Cytotoxic T cell (primary cell): ENCODE measurements around a stretch of chr20.

GRCh38 chr20:3925437-3926151, 36.4 kb downstream of the PANK2 start:
- PRO-cap, 2 experiments, result no peak in any of the 2 experiments

DNA sequence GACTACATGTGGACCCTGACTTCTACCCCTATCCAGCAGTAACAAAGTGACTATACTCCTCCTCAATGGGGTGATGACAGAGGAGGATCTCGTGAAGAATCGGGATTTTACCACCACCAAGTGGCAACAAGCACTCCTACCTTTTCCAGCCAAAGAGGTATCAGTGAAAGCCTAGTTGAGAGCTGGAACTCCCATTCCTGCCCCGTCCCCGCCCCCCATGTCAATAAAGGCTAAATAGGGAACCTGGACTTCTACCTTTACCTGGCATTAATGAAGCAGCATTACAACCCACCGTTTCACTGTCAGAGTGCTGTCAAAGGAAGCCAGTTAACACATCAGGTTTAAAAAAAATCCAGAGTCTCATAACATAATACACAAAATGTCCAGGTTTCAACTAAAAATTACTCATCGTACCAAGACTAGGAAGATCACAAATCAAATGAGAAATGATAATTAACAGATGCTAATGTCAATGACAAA, 45.3 kb downstream of the RNF24 start:
- PRO-cap, 2 experiments, result no peak in any of the 2 experiments

- PRO-cap, 2 experiments, result no peak in any of the 2 experiments
These were observed 10.7 kb upstream of the RNF24 start for GRCh38 chr20:4025982-4026449.

DNA sequence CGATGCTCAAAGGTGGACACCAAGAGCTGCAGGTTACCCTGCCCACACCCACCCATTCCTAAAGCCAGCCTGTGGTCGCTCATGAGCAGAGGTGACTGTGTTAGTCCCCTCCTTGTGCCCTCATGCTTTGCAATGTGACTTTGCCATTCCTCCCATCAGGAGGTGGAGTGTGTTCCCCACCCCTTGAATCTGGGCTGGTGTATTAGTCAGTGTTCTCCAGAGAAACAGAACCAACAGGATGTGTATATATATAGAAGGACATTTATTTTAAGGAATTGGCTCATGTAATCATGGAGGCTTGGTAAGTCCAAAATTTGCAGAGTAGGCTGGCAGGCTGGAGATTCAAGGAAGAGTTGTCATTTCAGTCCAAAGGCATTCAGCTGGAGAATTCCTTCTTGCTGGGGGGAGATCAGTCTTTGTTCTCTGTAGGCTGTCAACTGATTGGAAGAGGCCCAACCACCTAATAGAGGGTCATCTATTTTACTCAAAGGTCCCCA, 54.5 kb upstream of the RNF24 start:
- PRO-cap, 2 experiments, result no peak in any of the 2 experiments

DNA sequence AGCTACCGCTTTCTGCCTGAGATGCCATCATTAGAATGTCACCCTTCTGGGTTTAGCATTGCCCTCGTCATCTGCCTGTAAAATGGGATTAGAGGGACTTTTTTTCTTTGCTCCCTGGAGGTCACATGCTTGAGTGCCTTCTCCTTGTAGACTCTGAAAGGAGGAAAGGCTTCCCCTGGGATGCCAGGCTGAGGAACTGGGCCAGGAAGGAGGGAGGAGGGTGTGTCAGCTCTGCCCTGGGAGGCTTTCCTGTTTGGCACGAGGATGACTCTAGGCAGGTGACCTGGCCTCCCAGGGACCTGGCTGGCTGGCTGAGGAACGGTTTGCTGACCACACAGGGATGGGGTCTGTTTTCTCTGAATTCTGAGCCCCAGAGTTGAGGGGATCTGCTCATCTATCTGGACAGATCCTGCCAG, 4.6 kb downstream of the SMOX start:
- PRO-cap, 2 experiments, result no peak in any of the 2 experiments

DNA sequence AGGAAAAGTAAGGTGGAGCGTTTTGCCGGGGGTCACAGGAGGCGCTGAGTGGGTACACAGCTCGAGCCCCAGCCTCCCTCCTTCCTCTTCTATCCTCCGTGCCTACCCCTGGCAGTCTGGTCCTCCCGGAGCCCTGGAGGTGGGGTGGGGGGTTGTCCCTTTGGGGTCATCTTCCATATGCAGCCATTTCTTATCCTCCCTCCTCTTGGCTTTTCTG, 34.5 kb downstream of the SMOX start:
- PRO-cap, 2 experiments, result no peak in any of the 2 experiments

DNA sequence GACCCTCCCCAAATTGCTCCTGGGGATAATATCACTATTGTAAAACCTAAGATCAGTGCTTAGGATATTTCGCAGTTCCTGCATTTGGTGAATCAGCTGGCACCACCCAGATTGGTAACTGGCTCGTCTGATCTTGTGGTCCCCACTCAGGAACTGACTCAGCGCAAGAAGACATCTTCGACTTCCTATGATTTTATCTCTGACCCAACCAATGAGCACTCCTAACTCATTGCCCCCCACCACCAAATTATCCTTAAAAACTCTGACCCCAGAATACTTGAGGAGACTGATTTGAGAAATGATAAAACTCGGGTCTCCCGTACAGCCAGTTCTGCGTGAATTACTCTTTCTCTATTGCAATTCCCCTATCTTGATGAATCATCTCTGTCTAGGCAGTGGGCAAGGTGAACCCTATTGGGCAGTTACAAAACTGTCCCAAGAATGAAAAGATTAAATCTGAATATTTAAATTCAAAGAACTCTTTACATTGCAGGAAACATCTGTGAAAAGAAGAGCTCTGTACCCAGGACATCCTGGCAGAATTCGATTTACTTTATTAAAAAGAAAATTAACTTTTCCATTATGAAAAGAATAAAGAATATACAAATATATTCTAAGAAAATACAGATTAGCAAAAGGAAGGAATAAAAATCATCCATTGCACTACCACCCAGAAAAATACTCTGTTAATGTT, 20.1 kb upstream of the PRNP start:
- PRO-cap, 2 experiments, result peak in 2 of 2 experiments; most common plus-strand start position 283 of the sequence (in 1); most common minus-strand start position 120 of the sequence (in 1)

DNA sequence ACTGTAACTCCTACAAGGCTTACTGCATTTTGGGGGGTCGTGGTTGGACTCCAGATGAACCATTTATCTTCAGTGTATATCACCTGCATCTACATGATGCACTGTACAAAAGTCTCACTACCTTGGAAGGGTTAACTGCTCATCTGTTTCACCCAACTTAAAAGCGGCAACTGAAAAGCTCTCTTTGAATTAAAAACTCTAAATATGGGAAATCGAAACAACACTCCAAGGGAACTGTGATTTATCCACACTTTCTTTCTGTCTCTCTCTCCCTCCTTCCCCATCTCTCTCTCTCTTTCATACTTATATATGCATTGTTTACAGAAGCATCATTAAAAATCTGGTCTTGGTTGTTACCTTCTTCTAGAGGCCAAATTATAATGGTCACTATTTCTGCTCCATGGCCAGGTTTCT, 44.7 kb downstream of the RASSF2 start:
- PRO-cap, 2 experiments, result no peak in any of the 2 experiments

DNA sequence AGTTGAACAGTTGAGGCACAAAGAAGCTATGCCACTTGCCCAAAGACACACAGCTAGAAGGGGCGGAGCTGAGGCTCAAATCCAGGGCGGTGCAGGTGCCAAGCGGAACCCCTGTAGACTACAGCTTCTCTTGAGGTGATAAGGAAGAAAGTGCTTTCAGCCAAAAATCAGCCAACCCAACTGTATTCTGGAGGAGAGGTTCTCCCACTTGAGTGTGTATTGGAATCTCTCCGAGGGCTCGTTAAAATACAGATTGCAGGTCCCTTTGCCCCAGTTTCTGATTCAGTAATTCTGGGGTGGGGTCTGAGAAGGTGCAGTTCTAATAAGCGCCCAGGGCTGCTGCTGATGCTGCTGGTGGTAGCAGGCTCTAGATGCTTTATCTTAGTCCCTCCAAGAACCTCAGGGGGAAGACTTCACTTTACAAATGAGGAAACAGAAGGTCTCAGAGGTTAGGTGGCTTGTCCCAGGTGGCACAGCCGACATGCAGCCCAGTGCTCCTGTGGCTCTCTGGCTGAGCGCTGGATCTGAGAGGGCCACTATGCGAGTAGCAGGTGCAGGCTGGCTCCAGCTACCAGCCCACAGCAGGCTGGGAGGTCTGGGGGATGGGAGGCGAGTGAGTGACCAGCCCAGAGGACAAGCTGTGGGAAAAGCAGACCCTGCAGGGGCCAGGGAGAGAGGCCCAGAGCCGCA, 10.9 kb downstream of the RASSF2 start:
- PRO-cap, 2 experiments, result peak in 1 of 2 experiments; most common plus-strand start position 78 of the sequence (in 1)

DNA sequence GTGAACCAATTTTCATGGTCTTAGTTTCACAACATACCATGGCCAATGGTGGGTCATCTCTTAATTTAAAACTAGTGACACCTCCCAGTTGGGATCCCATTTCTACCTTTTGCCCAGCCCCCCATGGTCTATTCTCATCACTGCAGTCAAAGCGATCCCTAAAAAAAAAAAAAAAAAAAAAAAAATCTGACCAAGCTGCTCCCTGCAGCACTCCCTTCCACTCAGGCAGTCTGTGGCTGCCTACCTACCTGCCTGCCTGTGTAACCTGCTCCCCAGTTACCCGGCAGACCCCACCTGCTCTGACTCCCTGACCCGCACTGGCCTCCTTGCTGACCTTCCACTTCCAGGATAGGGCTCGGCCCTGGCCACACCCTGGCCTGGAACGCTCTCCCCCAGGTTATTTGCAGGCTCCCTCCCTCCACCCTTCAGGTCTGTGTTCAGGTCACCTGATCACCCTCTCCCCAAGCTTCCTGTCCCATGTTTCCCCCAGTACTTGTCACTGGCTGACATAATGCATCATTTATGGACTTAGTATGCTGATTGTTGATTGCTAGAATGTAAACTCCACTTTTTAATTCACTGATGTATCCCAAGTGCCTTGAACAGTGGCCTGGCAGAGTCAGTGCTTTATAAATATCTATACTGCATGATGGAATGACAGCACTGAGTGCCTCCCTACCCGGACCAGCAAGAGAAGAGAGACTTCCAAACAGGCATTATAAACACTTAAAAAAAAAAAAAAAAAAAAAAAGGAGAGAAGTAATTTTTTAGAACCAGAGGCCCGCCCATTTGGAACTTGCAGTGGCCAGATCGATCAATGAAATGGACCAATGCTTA, 43.7 kb upstream of the RASSF2 start:
- PRO-cap, 2 experiments, result peak in 1 of 2 experiments; most common minus-strand start position 302 of the sequence (in 1)

- PRO-cap, 2 experiments, result no peak in any of the 2 experiments
These were observed 74.9 kb upstream of the RASSF2 start for GRCh38 chr20:4898196-4898832.

DNA sequence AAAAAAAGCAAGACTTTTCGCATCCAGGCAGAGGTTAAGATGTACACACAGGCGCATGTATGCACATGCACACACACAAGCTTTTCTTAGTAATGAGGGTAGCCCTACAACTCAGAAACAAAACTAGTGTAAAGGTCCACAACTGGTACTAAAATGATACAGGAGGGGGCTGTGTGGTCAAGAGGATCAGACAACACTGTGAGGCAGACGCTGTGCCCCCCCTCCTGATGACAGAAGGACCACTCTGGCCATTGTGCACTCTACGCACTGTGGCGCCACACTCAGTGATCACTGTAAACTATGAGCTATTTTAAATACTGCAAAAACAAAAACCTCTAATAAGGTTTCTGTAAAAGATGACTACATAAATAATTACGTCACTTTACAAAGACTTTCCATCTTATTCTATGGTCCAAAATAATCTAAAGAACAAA, 81.7 kb upstream of the RASSF2 start:
- PRO-cap, 2 experiments, result no peak in any of the 2 experiments

DNA sequence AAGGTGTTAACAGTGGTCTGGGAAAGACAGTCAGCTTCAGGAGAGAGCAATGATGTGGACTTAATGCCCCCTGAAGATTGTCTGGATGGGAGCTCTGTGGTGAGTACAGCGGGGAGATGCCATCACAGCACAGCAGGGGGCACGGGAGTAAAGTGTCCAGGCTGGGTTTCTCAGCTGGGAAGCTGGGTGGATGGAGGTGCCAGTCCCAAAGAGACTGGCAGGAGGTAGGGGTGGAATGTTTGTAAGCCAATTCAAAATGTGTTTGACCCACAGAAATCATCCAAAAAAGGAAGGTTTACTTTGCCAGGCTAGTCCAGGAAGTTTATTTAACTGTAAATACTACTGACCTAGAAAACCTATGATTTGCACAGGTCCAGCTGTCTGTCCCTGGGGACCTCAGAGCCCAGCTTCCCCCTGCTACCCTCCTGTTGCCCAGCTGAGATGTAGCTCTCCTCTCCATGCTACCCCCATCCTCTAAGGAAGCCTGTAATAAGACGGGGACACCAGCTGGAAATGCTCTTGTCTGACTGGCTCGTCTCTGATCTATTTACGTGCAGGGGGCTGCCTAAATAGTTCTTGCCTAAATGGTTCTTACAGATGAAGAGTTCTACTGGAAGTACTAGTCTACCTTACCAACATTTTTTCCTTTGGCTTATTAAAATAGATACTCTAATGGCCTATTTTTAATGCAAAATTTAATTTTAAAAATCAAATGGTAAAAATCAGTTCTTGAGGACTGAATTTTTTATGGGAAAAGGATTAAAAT, 83.8 kb downstream of the SLC23A2 start:
- PRO-cap, 2 experiments, result no peak in any of the 2 experiments

DNA sequence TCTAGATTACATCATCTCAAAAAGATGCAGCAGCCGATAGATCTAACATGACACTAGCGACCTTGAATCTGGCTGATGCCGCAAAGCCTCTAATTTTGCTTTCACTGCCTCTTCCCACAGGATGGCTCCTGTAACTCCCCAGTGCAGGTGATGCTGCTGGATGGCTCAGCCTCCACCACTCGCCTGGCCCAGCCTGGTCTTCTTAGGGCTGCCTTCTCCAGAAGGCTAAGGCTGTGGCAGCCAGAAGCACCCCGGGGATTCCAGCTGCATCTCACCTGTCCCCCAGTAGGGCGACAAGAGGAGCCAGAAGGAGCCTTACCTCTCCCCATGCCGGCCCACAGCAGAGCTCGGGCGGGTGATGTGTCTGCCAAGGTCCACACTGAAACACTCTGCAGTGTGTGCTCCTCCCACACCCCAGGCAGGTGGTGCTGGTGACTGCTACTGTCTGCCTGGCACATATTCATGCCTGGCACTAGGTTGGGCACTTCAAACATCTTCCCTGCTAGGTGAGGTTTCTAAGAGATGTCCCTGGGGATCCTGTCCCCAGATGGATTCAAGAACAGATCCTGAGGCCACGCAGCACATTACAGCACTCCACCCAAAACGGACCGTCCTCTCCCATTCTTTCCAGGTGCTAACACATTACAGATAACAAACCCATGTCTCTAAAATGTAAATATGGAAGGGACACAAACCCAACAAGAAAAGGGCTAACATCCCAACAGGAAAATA, 82.0 kb downstream of the SLC23A2 start:
- PRO-cap, 2 experiments, result no peak in any of the 2 experiments

DNA sequence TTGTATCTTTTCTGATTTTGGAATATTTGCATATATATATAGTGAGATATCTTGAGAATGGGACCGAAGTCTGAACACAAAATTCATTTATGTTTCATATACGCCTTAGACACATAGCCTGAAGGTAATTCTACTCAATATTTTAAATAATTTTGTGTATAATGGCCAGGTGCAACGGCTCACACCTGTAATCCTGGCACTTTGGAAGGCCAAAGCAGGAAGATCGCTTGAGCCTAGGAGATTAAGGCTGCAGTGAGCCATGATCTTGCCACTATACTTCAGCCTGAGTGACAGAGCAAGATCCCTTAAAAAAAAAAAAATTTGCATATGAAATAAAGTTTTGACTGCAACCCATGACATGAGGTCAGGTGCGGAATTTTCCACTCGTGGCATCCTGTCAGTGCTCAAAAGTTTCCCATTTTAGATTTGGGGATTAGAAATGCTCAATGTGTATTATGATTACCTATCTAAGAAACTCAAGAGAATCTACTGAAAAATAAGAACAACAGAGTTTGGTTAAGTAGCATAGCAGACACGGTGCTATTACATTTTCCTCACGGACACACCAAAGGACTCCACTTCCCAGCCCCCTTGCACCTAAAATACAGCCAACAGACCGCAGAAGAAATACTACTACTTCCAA, 11.8 kb downstream of the SLC23A2 start:
- PRO-cap, 2 experiments, result no peak in any of the 2 experiments

- PRO-cap, 2 experiments, result peak in 1 of 2 experiments; most common plus-strand start chr20:5128439 (in 1); most common minus-strand start chr20:5128379 (in 1)
These were observed 1.5 kb downstream of the CDS2 start for GRCh38 chr20:5128192-5128837.

- PRO-cap, 2 experiments, result no peak in any of the 2 experiments
These were observed 51.5 kb downstream of the PROKR2 start for GRCh38 chr20:5265388-5265587.

DNA sequence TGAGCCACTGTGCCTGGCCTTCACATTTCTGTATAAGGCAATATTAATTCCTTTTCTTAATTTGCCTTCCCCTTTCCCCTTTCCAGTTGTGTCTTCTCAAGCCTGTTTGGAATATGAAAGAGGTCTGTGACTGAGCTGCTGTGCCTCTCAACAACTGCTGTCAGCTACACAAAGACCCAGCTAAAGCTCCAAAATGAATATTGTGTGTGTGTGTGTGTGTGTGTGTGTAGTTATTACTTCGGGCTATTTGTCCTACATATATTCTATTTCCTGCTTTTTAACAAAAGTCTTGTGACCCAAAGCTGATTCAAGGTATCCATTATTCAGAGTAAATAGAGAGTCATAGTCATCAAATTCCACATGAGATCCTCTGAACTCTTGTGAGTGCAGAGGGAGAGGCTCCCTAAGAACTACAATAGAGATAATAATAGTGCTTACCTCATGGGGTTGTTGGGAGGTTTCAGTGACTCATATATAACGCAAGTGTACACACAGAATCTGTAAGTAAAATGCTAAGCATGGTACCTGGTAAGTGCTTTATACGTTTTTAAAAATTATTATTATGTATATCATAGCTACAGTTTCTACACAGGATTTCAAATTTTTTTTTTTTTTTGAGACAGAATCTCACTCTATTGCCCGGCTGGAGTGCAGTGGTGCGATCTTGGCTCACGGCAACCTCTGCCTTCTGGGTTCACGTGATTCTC, 43.7 kb upstream of the GPCPD1 start:
- PRO-cap, 2 experiments, result no peak in any of the 2 experiments

DNA sequence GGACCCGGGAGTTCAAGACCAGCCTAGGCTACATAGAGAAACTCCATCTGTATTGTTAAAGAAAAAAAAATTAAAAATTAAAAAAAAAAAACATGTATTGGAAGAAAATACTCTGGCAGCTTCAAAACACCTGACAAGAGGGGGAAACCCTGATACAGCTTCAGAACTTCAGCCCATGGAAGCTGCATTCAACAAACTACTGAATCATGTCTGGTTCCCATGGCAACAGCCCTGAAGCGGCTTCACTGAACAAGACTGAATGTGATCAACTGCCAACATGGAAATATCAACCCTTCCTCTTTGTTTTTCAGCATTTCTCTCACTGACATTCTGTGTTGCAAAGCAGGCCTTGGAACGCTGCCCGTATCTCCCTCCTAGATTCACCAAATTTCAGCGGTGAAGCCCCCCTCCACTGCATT, 48.1 kb upstream of the GPCPD1 start:
- PRO-cap, 2 experiments, result no peak in any of the 2 experiments

DNA sequence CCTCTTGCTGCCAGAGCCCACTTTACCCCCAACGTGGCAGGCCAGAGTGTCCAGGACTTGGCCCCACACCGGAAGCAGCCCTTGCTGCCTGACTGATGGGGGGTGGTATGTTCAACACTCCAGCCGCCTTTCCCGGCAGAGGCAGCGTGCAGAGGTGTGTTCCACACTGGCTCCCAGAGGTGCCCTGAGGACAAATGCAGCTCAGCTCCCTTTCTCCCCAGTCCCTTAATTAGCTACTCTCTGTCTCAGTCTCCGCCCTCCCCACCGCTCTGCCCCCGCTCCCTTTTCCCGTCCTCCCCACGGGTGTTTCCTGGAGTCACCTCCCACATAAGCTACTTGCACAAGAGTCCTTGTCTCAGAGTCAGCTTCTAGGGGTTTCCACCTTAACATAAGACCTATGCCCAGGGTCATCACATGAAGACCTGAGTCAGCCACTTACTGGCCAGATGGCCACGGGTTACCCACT, 61.7 kb upstream of the SHLD1 start:
- PRO-cap, 2 experiments, result no peak in any of the 2 experiments